Measurements from ENCODE around the genes TMEM240 and CALML6.

- PRO-cap: no peak
- RAMPAGE, long total RNA: no peak
Observed at GRCh38 chr1:1348381-1348776, 839 bp downstream of the DVL1 start.

- PRO-cap: no peak
- RAMPAGE, long total RNA: no peak
Observed at GRCh38 chr1:1359224-1360325, 1.2 kb upstream of the MXRA8 start.

GRCh38 chr1:1426517-1427363, 1.1 kb downstream of the TMEM88B start:
- PRO-cap: no peak
- RAMPAGE, long total RNA: no peak

DNA sequence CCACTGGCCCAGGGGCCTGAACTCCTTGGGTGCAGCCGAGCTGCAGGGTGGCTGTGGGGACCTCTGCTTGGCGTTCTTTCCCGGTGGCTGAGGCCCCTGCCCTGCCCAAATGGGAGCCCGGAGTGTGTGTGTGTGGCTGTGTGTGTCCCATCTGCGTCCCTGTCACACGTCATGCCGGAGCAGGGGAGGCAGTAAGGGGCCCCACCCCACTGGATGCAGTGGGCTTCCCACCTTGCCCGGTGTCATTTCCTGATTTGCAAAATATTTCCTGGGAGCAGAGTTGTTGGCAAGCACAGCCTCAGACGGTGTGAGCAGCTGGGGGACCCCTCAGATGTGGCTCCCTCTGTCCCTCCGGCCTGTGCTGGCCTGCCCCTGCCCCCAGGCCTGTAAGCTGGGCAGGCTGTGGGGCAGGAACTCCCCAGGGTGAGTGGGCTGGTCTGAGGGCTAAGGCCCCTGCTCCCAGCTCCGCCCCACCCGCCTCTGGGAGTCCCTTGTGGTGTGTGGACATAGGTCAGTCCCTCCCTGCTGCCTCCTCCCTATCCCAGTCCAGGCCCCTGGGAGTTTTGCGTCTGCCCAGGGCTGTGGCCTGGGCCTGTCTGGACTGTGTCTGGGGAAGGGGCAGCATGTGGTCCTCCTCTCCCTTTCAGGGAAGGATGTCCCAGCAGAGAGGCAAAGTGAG, 3.8 kb upstream of the VWA1 start:
- PRO-cap: no peak
- RAMPAGE, long total RNA: no peak

DNA sequence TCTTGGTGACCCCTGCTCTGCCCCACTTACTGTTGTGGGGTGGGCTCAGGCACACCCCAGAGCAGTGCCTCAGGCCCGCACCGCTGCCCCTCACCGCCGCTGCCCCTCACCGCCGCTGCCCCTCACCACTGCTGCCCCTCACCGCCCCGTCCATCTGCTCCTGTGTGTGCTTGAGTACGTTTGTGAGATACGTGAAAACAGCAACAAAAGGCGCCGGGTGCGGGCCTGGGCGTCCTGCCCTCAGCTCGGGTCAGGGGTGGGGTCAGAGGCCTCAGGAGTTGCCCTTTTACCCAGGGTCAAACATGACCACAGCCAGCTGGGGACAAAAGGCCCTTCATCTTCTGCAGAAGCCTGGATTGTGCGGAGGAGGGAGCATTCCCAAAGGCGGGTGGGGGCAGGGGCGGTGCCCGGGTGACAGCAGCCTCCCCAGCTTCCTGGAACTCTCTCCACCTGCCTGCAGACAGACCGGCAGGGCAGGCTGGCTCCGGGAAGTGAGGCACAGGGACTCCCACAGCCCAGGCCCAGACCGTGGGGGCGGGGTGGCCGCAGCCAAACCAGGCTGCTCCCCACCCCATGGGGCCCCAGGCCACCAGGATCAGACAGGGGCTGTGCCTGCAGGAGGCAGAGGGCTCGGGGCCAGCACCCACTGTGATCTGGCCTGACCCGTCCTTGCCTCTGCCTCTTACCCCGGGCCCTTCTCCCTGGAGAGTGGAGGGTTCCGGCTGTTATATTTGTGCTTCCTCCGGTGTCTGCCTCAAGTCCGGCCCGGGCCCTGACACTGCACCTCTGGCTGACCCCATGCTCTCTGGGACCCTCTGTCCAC, 2.3 kb upstream of the VWA1 start:
- PRO-cap: no peak
- RAMPAGE, long total RNA: no peak

GRCh38 chr1:1540533-1541374, at the start of gene TMEM240:
Gene TMEM240 (minus strand): TSS chr1:1540624.
- PRO-cap: no peak
- RAMPAGE, long total RNA: no peak

- PRO-cap: no peak
- RAMPAGE, long total RNA: no peak
Observed at GRCh38 chr1:1544806-1545167, 4.4 kb upstream of the TMEM240 start.

DNA sequence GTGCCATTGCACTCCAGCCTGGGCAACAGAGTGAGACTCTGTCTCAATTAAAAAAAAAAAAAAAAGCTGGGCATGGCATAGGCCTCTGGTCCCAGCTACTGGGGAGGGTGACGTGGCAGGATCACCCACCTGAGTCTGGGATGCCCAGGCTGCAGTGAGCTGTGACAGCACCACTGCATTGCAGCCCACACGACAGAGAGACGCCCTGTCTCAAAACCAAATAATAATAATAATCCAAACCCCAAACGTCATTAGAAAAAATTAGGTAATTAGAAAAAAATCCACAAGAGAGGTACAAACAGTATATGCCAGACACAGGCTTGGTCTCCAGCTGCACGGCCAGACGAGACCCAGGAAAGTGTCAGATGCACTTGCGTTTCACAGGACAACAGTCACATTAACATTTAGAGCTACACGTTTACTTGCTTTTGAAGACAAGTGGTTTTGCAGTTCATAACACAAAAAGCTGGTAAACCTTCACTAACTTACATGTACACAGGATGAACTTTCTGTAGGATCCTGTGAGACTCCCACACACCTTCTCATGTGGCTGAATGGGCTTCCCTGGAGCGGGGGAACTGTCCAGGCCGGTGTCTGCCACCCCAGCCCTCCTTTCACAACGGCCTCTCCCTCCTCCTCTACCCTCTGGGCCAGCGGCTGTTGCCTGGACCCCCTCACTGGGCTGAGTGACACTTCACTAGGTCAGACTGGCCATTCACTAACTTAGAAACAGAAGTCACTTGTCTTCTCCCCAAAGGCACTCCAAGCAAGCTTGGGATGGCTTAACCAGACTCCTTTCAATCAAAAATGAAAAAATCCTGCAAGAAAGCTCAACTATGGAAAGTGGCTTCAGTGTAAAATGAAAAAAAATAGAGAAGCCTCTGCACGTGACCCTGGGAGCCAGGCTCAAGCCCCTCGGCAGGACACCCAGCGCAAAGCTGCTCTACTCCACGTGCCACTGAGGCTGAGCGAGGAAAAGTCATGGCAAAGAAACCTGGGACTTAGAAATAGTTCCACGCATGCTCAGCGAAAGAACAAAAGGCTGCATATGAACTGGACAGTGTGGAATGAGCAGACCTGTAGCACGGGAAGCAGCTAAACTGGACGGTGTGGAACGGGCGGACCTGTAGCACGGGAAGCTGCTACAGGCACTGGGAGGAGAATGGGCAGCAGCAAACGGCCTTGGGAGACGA, 16.1 kb downstream of the SSU72 start:
- PRO-cap: no peak
- RAMPAGE, long total RNA: no peak

DNA sequence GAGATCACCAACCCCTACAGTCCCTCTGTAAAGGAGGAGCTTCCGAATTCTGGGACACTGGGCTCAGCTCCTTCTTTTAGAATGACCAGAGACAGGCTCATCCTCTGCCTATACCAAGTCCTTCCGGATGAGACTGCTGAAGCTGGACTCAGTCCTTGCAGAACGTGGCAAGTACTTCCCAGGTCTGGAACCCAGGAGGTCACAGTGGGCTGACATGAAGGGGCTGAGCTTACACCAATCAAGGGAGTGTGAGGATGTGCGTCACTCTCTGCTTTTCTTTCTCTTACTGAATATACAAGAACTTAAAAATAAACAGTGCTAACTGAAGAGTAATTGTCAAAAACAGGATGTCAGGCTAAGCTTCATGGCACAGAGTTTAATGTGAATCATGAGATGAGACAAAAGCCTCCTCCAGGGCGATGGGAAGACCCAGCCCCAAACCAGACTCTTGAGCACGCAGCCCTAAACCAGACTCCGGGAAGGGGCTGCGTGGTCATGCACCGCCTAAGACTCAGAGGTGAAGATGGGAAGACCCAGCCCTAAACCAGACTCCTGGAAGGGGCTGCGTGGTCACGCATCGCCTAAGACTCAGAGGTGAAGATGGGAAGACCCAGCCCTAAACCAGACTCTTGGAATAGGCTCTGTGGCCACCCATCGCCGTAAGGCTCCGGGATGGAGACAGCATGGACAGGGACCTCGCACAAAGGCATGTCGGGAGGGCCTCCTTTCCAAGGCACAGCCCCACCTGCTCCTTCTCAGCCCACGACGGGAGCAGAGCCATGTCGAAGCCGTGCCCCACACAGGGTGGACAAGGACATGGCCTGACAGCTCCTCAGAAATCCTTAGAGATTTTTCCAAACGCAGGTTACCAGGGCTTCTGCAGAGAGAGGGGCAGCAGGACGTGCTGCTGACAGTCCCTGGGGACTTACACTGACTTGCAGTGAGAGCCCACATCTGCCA, 12.4 kb downstream of the SSU72 start:
- PRO-cap: no peak
- RAMPAGE, long total RNA: no peak

GRCh38 chr1:1567561-1568596, 6.8 kb downstream of the SSU72 start:
- PRO-cap: no peak
- RAMPAGE, long total RNA: no peak

DNA sequence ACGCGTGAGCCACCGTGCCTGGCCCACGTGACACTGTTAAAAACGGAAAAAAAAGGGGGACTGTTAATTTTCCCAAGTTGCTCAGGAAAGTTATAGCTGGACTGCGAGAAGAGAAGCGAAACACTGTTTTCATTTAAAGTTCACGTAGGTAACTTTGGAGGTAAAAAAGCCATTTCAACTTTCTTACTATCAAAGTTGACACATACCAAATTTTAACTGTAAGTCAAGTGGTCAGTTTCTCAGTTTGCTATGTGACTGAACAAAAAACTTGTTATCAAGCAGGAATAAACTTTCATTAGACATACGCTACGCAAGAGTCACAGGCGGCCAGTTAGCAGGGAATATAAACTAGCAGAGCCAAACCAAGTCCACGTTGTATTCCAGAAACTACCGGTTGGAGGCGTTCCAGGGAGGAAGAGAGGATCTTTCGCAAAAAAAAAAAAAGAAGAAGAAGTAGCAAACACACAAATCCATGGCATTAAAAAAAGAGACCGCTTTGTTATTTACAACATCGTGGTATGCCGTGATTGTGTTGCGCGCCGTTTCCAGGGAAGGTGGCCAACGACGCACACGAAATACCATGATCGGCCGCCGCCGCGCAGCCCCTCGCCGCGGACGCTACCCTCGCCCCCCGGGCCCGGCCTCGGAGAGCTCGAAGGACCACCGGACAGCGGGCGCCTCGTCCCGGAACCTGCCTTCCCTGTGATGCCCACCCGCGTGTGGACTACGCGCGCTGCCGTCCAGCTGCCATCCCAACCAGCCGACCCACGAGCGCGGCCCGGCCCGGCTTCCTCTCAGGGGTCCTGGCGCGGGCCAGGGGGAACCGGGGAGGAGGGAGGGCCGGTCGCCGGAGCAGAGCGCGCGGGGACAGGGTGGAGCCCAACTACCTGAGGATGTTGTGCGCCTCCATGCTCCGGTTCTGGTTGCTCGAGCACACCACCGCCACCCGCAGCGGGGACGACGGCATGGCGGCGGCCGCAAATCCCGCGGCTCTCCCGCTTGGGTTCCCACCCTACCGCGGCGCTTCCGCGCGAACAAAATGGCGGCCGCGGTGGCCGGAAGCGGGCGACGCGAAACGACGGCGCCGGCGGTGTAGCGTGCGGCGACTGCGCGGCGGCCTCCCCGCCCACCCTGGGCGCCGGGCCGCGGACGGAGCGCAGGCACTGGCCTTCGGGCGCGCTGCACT, 679 bp downstream of the SSU72 start:
- PRO-cap: bidirectional peak, plus-strand start at position 1,037 of the sequence, minus-strand start at position 1,036 of the sequence
- RAMPAGE, long total RNA: no peak

- PRO-cap: no peak
- RAMPAGE, long total RNA: no peak
Observed at GRCh38 chr1:1597297-1597905, 2.5 kb downstream of the FNDC10 start.

- PRO-cap: no peak
- RAMPAGE, long total RNA: no peak
Observed at GRCh38 chr1:1756149-1757289, 21.8 kb downstream of the NADK start.

- PRO-cap: no peak
- RAMPAGE, long total RNA: no peak
Observed at GRCh38 chr1:1775231-1775949, 2.9 kb downstream of the NADK start.

- PRO-cap: no peak
- RAMPAGE, long total RNA: no peak
Observed at GRCh38 chr1:1872513-1872991, 18.3 kb downstream of the GNB1 start.

DNA sequence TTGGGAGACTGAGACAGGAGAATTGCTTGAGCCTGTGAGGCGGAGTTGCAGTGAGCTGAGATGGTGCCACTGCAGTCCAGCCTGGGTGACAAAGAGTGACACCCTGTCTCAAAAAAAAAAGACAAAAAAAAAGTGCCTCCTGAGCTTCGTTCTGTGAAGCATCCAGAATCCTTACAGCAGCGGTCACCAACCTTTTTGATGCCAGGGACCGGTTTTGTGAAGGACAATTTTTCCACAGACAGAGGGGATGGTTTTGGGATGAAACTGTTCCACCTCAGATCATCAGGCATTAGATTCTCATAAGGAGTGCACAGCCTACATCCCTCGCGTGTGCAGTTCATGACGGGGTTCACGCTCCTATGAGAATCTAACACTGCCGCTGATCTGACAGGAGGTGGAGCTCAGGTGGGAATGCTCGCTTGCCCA, 16.2 kb downstream of the GNB1 start:
- PRO-cap: no peak
- RAMPAGE, long total RNA: no peak

- PRO-cap: no peak
- RAMPAGE, long total RNA: no peak
Observed at GRCh38 chr1:1878140-1879346, 12.3 kb downstream of the GNB1 start.

GRCh38 chr1:1906192-1906558, 8.9 kb upstream of the CALML6 start:
- PRO-cap: no peak
- RAMPAGE, long total RNA: no peak

DNA sequence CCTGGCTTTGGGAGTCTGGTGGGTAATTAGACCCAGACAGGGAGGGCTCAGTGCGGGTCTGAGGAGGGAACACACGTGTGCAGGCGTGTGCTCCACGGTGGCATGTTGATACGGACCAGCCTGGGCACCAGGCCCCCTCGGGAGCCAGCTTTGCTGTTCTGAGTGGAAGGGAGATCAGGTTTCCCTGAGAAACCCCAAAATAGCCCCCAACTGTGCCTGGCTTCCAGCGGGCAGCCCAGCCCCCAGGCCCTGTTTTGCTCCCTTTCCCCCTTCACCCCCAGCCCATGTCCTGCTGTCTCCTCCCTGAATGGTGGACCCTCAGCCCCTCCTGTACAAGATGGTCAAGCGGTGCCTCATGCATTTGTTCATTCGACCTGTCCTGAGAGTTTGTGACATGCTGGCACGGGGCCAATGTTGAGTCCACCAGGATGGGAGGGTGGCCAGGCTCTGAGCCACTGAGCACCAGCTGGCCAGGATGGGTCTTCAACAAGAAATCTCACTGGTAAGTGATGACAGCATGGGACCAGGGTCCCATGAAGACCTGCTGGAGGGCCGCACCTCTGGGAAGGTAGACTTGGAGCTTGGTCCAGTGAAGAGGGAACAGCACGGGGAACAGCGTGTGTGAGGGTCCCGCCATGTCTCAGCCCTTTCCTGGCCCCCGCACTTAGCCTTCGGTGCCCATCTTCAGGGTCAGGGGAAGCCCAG, at the start of gene CALML6:
TSS of gene CALML6 (plus strand) at position 455 of the 705 bp plus-strand sequence.
- PRO-cap: no peak
- RAMPAGE, long total RNA: no peak

DNA sequence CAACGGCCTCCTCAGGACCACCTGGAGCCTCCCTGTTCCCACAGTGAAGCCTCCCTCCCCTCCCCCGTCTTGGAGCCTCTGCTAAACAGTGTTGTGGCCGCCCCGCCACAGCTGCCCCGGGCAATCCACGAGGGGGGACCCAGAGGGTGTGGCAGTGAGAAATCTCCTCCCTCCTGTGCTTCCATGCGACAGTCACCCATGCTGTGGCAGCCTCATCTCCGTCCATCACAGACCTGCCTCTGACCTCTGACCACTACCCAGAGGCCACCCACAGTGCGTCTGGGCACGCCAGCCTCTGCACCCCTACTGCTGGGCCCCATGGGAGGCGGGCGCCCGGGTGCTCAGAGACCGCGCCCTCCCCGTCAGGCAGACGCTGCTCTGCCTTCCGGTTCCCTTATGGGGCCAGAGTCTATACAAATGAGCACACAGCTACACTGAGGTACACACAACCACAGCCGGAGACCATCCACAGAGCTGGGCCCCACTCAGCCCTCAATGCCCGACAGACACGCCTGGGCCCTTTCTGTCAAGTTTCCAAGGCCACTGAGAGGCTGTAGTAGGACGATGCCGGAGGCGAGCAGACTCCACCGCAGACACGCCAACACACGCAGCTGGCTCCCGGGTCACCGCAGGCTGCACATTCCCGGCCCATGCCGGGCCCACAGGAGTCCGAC, 23.8 kb upstream of the TMEM52 start:
- PRO-cap: bidirectional peak, plus-strand start at position 397 of the sequence, minus-strand start at position 308 of the sequence
- RAMPAGE, long total RNA: no peak

All from OCI-LY7 (cell line).